HT-29 (cell line): ENCODE measurements around a stretch of chr4.

GRCh38 chr4:186166876-186167594 is 24.3 kb upstream of the CYP4V2 start:
- RAMPAGE, long total RNA: no peak

DNA sequence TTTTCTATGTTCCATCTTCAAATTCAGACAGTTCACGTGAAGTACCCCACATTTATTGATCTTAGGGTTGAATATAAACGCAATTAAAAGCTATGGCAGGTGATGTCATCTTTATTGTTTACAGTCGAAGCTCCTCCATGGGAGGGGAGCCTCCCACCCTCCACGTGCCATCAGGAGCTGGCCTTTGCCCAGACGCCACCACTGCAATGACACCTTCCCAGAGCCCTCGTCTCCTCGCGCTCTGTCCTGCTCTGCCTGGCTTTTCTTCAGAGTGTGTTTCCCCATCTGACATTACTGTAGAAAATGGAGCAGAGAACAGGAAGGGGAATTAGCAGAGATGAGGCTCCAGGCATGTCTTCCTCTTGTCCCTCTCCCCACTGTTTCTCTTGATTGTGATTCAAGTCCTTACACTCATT is 18.8 kb upstream of the CYP4V2 start:
- RAMPAGE, long total RNA: no peak

GRCh38 chr4:186192132-186192849 is 924 bp downstream of the CYP4V2 start:
- RAMPAGE, long total RNA: no peak

GRCh38 chr4:186537780-186538652 is 17.4 kb downstream of the MTNR1A start:
- RAMPAGE, long total RNA: no peak

GRCh38 chr4:186619965-186621215 is 65.0 kb upstream of the MTNR1A start:
- RAMPAGE, long total RNA: no peak

DNA sequence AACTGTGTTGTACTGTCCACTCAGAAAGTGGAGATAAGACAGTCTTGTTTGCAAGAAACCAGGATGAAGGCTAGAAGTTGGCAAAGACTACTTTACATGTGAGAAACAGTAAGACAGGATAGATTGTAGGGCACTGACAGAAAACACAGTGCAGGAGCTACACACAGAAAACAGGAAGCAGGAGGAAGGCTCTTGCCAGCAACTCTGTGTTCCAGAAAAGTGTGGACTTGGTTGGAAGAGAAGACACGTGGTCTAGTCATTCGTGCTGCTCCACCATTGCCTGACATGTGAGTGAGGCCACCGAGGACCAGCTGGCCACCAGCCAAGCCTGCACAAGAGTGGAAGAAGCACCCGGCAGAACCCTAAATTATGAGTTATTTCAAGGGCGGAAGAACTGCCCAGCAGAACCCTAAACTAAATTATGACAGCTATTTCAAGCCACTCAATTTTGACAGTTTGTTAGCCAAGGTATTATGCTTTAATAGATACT is 78.7 kb downstream of the FAT1 start:
- RAMPAGE, long total RNA: no peak

- RAMPAGE, long total RNA: no peak
Observed at GRCh38 chr4:186900931-186901110, 177.2 kb upstream of the FAT1 start.

DNA sequence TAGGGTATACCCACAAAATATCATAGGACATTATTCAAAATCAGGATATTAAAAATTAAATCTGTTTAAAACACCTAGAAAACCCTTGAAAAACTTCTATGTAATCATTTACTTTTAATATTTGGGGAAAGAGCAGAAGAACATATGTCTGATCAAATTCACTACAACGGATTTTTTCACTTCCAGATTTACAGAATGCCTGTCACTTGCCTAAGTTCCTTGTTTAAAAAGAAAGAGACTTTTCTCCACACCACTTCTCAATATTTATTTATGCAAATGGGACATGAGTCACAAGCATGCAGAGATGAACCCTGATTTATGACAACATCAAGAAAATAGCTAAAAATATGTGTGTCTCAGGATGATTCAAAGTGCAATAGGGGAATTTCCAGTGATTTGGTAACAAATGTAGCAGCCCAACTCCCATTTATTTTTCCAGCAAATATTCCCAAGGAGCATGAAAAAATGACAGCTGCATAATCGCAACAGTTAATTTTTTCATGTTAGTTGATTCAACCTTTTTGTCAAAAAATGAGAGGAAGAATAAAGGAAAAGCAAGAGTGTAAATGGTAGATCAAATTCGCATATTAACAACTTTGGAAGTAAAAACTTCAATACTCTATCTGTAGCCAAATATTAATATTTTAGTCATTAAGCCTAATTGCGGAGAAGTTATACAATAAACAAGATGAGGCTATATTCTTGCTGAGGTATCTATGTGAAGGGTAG is 180.5 kb upstream of the FAT1 start:
- RAMPAGE, long total RNA: no peak

DNA sequence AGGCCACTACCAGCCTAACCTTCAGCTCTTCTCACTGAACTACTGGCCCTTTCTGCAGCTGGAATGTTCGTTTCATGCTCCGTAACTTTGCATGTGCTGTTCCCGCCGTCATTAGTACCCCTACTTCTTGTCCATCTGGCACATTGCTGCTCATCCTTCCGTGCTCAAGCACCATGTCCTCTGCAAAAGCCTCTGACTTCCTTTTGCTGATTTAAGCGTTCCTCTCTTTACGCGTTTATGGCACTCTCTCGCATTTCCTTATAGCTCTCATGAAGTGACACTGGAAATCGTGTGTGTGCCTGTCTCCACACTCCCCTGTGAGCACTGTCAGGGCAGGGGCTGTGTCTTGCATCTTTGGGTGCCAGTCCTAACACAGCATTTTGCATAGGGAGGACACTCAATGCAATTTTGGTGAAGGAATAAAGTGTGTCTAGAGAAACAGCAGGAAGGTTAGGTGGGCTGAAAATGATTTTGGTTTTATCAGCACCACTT is 210.6 kb upstream of the FAT1 start:
- RAMPAGE, long total RNA: no peak

GRCh38 chr4:188959561-188959856 is 820.3 kb downstream of the TRIML1 start:
- RAMPAGE, long total RNA: no peak

GRCh38 chr4:190021022-190021677 is 5.9 kb downstream of the FRG2 start:
- RAMPAGE, long total RNA: no peak